Foreskin keratinocyte (primary cell): ENCODE measurements around the gene PADI1.

GRCh38 chr1:17052061-17052390 is 1.8 kb downstream of the SDHB start:
- RAMPAGE, total RNA = no peak

- RAMPAGE, total RNA = no peak
These were observed 3.3 kb upstream of the PADI2 start for GRCh38 chr1:17122559-17122881.

- RAMPAGE, total RNA = no peak
These were observed 36.9 kb upstream of the PADI2 start for GRCh38 chr1:17156040-17156566.

DNA sequence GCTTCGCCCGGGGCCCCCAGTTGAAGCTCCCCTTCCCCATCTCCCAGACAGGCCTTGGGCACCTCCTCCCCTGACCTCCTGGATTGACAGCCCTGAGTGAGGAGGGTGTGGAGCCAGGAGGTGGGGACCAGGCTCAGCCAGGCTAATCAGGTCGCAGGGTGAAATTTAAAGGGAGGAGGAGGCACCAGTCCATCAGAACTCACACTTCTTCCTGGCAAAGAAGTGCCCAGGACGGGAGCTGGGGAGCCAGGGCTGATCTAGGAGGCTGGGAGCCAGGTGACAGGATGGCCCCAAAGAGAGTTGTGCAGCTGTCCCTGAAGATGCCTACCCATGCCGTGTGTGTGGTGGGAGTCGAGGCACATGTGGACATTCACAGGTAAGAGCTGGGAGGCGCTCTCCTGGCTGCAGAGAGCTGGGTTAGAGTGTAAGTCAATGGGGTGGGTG is at the start of gene PADI1:
TSS of gene PADI1 (plus strand) at position 195 of the 444 bp plus-strand sequence.
- RAMPAGE, total RNA = no peak

DNA sequence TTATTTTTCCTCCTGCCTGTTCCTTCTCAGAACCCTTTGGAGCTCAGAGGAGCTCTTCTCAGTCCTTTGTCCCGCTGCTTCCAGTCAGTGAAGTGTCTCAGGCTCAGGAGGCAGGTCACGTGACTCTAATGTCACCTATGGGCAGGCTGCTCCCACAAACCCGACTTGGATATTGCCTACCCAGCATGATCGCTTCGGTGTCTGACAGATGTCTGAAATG is 5.2 kb downstream of the PADI6 start:
- RAMPAGE, total RNA = no peak

DNA sequence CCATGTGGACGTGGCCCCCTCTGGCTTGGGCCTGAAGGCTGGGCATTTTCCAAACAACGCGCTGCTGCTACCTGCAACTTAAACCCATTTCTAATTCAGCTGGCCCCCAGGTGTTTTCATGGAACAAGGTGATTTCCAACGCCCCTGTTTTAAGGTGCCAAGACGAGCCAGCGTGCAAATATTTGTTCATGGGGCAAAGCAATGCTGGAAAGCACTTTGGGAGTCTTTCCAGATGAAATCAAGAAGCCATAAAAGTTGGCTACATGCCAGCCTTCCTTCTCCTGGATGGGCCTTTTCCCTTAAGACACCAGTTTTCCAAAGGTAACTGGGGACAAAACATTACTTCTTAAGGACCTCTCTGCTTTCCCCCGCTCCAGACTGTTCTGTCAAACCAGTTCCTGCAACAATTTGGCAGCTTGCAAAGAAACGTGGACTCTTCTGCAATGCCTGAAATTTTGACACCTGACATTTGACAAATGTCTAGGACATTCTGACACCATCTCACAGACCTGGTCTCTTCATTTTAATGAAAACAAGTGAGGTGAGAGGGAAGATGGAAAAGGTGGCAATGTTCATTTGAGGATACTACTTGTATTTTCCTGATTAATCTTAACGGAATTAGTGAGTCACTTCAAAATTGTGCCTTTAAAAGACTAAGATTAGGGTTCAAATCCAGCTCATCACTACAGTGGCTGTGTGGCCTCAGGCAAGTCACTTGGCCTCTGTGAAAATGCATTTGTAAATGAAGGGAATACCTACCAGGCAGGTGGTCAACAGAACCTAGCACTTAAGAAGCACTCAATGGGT is 11.0 kb downstream of the RCC2 start:
- RAMPAGE, total RNA = no peak

- RAMPAGE, total RNA = no peak
These were observed 1.9 kb downstream of the RCC2 start for GRCh38 chr1:17437447-17438175.

DNA sequence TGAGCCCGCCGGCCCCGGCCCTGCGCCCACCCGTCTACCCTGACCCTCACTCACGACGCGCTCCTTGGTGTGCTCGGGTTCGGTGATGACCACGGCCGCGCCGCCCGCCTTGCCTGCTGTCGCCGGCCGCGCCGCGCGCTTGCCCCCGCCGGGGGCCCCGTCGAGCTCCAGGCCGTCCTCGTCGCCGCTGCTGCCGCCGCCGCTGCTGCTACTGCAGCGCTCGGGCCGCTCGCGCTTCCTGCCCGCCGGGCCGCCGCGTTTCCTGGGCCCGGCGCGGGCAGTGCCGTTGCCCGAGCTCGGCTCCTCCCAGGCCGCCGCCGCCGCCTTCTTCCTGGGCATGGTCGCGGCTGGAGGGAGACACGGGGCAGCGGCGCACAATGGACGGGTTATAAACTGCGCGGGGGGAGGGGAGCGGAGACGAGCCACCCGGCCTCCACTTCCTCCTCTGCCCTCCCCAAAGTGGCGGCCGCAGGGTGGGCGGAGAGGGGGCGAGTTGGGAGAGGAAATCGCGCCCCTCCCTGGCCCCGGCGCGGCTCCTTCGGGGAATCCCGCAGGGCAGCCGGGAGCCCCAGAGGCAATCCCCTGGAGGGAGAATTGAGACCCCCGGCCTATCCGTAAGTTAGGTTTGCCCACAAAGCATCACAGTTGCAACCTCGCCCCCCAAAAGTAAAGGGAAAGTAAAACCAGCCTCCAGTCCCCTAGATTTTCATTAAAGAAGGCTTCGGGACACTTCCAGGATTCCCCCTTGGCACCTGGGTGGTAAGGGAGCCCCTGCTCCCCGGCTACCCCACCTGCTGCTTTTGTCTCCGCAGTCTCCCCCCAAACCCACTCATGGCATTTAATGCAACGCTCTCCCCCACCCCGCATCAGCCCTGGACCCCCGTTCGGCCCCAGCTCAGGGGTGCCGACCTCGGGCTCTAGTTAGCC is 1.0 kb downstream of the RCC2 start:
- RAMPAGE, total RNA = no peak

DNA sequence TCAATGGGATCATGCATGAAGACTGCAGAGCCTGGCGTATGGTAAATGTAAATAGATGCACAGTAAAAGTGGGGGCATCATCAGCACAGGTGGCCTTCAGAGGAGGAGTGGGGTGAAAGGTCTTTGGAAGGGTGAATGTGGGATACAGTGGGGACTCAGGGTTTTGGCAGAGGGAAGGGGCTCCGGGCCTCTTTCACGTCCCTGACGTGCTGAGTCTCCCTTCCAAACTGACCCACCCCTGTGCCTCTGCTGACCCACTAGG is 8.5 kb upstream of the ARHGEF10L start:
- RAMPAGE, total RNA = no peak

DNA sequence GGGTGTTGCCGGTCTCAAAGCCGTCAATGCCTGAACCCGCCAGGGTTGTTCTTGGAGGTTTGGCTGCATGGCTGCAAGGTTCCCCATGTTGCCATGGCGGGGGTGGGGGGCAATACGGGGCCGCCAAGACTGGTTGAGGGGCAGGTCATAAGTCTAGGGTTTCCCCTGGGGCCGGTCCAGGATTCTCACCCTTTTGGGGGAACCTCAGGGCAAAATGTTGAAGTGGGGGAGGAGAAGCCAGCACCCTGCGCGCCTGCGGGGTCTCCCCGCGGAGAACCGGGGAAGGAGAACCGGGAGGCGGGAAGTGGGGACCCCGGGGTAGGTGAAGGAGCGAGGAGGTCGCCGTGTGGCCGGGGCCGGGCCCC is 395 bp upstream of the ARHGEF10L start:
- RAMPAGE, total RNA = no peak

- RAMPAGE, total RNA = no peak
These were observed 12.4 kb downstream of the ARHGEF10L start for GRCh38 chr1:17551746-17552505.

DNA sequence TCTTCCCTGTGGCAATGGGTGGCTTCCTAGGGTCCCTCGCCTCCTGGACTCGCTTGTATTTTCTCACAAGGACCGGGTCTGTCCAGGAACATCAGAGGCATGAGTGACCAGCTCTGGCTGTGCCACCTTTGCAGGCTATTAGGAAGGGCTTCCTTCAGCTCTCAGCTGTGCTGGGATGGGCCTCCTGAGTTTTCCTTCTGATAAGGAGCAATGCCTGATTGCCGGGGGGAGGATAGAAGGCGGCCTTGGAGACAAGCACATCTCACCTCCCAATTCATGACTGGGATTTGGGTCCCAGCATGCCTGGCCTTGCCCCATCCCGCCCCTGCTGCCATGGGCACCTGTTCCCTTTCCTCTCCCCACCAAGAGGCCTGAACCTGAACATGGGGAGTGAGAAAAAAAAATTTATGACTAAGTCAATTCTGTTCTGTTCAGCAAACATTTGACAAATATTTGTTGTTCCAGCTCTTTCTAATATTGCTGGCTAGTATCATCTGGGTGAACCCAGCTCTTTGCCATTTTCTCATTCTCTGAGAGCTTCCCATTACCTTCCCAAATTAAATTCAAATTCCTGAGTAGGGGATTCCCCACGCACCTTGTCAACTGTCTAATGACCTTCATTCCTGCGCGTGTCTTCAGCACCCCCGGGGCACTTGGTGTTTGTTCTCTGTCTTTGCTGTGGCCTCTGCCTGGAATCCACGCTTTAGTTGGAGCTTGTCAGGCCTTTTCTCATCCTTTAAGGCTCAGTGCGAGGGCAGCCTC is 42.6 kb downstream of the ARHGEF10L start:
- RAMPAGE, total RNA = no peak

DNA sequence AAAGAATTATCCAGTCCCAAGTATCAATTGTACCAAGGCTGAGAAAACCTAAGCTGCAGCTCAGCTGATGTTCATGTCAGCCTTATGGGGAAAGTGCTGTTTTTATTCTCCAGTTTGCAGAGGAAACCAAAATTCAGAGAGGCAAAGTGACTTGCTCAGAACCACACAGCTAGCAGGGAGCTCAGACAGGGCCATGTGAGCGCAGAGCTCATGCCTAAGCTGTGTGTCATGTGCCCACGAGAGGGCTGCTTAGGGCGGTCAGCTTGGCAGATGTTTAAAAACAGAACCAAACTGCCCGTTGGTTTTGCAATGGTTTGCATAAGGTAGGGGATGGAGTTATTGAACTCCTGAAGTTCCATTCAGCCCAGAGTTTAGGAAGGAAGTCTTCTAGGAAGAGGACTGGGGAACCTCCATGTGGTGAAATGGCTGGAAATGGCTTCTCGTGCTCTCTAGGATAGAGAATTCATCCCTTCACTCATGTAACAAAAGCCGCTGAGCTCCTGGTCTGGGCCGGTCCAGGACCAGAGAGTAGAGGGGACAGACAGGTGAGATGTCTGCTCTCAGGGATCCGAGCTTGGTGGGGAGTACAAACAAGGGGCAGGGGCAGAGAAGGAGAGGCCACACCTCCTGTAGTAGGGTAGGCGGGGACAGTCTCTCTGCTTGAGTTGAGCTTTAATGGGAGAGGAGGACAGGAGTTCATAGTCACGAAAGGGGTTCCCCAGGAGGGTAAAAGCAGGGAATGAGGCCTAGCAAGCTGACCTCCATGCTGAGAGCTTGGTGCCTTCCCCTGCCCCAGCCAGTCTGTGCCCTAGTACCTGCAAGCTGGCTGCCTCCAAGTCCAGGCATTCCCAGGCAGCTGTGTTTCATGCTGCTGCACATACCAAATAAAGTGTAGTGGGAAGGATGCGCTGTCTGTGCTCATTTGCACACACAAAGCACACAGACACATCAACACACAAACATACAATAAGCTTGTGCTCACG is 46.9 kb downstream of the ARHGEF10L start:
- RAMPAGE, total RNA = no peak

GRCh38 chr1:17587654-17588706 is 48.5 kb downstream of the ARHGEF10L start:
- RAMPAGE, total RNA = no peak

- RAMPAGE, total RNA = no peak
These were observed 58.3 kb downstream of the ARHGEF10L start for GRCh38 chr1:17597613-17598338.

- RAMPAGE, total RNA = no peak
These were observed 65.5 kb downstream of the ARHGEF10L start for GRCh38 chr1:17604966-17605363.

DNA sequence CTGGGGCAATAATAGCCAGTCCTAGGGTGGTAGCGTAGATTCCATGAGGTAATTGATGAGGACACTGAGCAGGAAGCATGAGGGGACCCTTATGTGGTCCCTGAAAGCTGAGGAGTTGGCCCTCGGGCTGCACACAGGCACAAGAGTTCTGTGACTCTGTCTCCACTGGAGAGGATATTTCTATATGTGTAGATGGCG is 65.8 kb downstream of the ARHGEF10L start:
- RAMPAGE, total RNA = no peak

GRCh38 chr1:17875703-17876418 is 120.7 kb downstream of the ACTL8 start:
- RAMPAGE, total RNA = no peak

GRCh38 chr1:18027621-18027939 is 80.0 kb upstream of the IGSF21 start:
- RAMPAGE, total RNA = no peak

DNA sequence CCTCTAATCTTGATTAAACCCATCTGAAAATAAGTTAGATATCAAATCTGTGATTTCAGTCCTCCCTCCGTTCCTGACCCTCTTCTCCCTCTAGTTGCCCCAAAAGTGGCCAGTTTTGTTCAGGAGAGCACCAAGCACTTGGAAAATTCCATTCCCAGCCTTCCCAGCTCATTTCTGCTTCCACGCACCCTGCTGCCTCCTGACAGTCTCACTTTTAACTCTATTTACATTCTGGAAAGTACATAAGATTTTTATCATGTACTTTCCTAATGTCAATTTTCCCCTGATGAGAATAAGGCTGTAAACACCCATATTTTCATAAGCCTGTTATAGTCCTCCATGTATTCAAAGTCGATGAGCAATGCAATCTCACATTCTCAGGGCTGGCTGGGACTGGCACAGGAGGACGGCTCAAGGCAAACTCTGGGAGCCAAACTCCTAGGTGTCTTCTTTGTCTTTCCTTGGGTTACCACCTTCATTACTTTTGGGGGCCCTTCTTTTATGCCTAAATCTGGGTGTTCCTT is 94.4 kb downstream of the IGSF21 start:
- RAMPAGE, total RNA = no peak